Kidney epithelial cell (primary cell): ENCODE measurements around the gene DCLK3.

- RAMPAGE, long total RNA = no peak
- RRBS = no CpG with 5 or more reads among the region's 3 CpGs
Measured at GRCh38 chr3:32414534-32414990, 22.9 kb downstream of the CMTM7 start.

GRCh38 chr3:32462067-32462502 is 40.6 kb downstream of the CMTM6 start:
- RAMPAGE, long total RNA = no peak
- RRBS = no CpG with 5 or more reads among the region's 6 CpGs

GRCh38 chr3:32556069-32557135 is 14.3 kb downstream of the DYNC1LI1 start:
- RAMPAGE, long total RNA = no peak
- RRBS = no CpG with 5 or more reads among the region's 6 CpGs

- RAMPAGE, long total RNA = no peak
- RRBS = no CpG with 5 or more reads among the region's 8 CpGs
Measured at GRCh38 chr3:32870221-32870902, 52.6 kb downstream of the TRIM71 start.

- RAMPAGE, long total RNA = no peak
- RRBS = no CpG with 5 or more reads among the region's 1 CpG
Measured at GRCh38 chr3:33044790-33045044, 52.2 kb downstream of the GLB1 start.

GRCh38 chr3:33096052-33096362 is 939 bp downstream of the GLB1 start:
- RAMPAGE, long total RNA = no peak
- RRBS = no CpG with 5 or more reads among the region's 15 CpGs

- RAMPAGE, long total RNA = no peak
- RRBS = no CpG with 5 or more reads among the region's 6 CpGs
Measured at GRCh38 chr3:33409035-33410043, 30.9 kb downstream of the UBP1 start.

- RAMPAGE, long total RNA = no peak
- RRBS = no CpG with 5 or more reads among the region's 3 CpGs
Measured at GRCh38 chr3:33436968-33437932, 3.0 kb downstream of the UBP1 start.

DNA sequence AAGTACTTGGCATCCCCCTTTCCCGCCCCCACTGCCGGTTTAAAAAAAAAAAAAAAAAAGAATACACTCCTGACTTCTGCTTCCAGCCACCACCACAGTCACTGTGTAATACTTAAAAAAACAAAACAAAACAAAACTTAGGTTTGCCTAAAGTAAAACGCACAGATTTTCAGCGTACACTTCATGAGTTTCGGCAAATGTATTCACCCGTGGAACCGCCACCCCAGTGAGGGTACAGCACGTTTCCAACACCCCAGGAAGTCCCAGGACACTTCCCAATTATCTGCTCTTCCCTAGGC is 394 bp upstream of the CLASP2 start:
- RAMPAGE, long total RNA = no peak
- RRBS = no CpG with 5 or more reads among the region's 8 CpGs

DNA sequence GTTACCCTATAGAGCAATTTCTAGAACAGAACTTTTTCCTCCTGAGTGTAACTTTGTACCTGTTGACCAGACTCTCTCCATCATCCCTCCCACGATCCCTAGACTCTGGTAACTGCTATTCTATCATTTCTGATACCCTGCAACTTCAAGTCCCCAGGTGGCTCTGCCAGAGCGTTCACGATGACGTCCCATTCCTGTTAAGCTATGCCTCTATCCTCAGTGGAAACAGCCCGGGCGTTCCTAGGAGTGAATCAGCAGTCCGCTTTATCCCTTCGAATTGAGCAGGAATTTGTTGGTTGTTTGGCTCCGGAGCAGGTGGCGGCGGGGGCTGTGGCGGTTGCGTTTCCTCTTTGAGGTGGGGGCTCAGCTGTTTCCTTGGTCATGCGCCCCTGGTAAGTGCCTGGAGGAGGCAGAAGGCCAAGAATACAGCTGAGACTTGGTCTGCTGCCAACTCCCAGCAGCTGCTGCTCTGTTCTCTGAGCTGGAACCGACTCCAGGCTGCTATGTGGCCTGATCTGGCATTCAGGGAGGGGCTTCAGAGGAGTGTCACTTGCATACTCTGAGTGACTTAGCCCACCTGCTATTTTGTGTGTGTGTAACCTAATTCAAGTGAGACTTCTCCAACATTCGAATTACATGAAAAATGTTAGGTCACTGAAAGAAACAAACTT is 25.2 kb downstream of the ARPP21 start:
- RAMPAGE, long total RNA = no peak
- RRBS = 1% methylated on average over 5 of the region's 16 CpGs

GRCh38 chr3:35677634-35678120 is 38.4 kb downstream of the ARPP21 start:
- RAMPAGE, long total RNA = no peak
- RRBS = no CpG with 5 or more reads among the region's 5 CpGs

DNA sequence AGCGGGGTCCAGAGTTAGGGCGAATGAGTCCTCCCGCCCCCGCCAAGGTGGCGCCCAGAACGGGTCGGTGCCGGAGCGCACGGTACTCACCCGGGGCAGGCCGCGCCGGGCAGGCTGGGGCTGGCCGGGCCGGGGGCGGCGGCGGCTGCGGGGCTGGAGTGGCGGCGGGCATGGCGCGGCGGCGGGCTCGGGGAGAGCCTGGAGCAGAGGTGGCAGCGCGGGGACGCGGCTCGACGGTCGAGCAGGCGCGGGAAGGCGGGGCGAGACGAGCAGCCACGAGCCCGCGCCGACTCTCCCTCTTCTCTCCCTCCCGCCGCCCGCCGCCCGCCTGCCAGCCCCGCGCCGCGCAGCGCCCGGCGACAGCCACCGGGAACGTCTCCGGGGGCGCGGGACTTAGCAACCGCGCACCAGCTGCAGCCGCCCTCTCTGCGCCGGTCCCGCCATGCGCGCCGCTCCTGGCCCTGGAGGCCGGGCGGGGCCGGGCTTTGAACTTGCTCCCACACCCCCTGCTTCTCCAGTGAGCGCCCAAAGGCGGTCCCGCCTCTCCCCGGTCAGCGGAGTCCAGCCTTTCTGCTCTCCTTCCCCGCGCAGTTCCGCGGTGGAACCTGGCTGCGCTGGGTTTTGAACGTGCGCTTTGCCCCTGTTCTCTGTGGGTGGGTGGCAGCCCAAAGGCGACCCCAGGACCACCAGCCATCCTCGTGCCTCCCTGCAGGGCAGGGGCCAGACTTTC is at the start of gene DCLK3:
Gene DCLK3 (minus strand): TSS at position 462 of the 730 bp plus-strand sequence.
- RAMPAGE, long total RNA = no peak
- RRBS = 2% methylated on average over 18 of the region's 86 CpGs

- RAMPAGE, long total RNA = no peak
Measured at GRCh38 chr3:36933386-36933939, 11.4 kb downstream of the TRANK1 start.

- RAMPAGE, long total RNA = no peak
- RRBS = no CpG with 5 or more reads among the region's 8 CpGs
Measured at GRCh38 chr3:37033052-37033383, 39.7 kb downstream of the MLH1 start.

DNA sequence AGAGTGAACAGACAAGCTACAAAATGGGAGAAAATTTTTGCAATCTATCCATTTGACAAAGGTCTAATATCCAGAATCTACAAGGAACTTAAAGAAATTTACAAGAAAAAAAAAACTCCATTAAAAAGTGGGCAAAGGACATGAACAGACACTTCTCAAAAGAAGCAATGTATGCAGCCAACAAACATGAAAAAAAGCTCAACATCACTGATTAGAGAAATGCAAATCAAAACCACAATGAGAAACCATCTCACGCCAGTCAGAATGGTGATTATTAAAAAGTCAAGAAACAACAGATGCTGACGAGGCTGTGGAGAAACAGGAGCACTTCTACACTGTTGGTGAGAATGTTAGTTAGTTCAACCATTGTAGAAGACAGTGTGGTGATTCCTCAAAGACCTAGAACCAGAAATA is 27.5 kb downstream of the LRRFIP2 start:
- RAMPAGE, long total RNA = no peak
- RRBS = no CpG with 5 or more reads among the region's 2 CpGs

DNA sequence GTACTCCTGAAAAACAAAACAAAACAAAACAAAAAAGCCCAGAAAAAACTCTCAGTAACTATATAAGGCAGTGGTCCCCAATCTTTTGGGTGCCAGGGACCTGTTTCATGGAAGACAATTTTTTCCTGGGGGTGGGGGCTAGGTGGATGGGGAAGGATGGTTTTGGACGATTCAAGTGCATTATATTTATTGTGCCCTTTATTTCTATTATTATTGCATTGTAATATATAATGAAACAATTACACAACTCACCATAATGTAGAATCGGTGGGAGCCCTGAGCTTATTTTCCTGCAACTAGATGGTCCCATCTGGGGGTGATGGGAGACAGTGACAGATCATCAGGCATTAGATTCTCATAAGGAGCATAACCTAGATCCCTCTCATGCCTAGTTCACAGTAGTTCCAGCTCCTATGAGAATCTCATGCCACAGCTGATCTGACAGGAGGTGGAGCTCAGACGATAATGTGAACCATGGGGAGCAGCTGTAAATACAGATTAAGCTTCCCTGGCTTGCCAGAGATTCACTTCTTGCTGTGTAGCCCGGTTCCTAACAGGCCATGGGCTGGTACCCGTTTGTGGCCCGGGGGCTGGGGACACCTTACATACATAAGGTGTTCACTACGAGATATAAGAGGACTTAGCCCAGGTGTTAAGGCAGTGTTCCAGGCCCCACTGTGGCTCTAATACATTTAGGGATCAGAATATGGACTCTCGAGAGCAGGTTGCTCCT is 1.3 kb upstream of the GOLGA4 start:
- RAMPAGE, long total RNA = no peak
- RRBS = no CpG with 5 or more reads among the region's 8 CpGs

GRCh38 chr3:37299217-37299535 is 56.1 kb downstream of the GOLGA4 start:
- RAMPAGE, long total RNA = no peak
- RRBS = no CpG with 5 or more reads among the region's 2 CpGs

DNA sequence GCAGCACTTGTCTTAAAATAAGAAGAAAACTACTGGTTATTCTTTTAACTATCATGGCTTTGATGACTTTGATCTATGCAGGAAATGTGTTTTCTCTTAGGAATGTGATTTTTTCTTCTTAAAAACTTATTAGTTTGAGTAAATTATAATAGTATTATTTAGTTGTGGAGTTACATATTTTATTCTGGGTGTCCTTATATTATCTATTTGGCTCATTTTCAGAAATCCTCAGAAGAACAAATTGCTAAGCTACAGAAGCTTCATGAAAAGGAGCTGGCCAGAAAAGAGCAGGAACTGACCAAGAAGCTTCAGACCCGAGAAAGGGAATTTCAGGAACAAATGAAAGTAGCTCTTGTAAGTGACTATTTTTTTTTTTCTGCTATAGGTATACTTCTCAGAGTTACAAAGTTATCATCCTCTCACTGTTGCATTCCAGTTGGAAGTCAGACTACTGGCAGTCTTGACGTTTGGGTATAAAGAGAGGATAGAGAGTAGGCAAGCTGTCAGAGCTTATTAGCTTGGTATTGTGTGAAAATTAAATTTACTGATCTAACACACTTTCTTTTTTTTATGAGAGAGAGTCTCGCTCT is 75.9 kb downstream of the GOLGA4 start:
- RAMPAGE, long total RNA = no peak
- RRBS = no CpG with 5 or more reads among the region's 3 CpGs

GRCh38 chr3:37323949-37324396 is 80.9 kb downstream of the GOLGA4 start:
- RAMPAGE, long total RNA = no peak
- RRBS = no CpG with 5 or more reads among the region's 3 CpGs

DNA sequence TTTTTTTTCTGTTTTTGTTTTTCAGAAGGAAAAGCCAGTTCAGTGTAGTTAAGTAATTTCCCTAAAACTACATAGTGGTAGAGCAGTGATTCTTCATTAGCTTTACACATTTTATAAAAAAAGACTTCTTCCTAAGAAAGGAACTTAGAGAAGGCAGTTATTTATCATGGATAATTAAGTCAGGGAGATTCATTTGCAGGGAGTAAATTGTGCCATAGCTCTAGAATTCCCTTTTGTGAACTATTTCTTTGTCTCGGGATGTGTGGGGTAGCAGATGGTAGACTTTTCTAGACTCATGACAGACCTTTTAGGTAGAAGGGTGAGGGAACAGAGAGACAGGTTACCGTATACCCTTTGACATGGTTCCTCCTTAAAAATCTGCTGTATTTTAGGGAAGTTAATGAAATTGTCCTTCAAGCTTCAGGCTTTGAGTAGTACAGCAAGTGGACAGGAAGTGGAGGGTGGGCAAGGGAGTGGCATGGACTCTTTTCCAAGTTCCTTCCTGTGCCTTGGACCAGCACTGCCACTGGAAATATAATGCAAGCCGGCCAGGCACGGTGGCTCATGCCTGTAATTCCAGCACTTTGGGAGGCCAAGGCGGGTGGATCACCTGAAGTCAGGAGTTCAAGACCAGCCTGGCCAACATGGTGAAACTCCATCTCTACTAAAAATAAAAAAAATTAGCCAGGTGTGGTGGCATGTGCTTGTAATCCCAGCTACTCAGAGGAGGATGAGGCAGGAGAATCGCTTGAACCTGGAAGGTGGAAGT is 87.3 kb downstream of the GOLGA4 start:
- RAMPAGE, long total RNA = no peak
- RRBS = no CpG with 5 or more reads among the region's 6 CpGs